Cardiac muscle cell (in vitro differentiated cells and primary cell): ENCODE results near the genes DCAF11, RIPK3 and NFATC4.

DNA sequence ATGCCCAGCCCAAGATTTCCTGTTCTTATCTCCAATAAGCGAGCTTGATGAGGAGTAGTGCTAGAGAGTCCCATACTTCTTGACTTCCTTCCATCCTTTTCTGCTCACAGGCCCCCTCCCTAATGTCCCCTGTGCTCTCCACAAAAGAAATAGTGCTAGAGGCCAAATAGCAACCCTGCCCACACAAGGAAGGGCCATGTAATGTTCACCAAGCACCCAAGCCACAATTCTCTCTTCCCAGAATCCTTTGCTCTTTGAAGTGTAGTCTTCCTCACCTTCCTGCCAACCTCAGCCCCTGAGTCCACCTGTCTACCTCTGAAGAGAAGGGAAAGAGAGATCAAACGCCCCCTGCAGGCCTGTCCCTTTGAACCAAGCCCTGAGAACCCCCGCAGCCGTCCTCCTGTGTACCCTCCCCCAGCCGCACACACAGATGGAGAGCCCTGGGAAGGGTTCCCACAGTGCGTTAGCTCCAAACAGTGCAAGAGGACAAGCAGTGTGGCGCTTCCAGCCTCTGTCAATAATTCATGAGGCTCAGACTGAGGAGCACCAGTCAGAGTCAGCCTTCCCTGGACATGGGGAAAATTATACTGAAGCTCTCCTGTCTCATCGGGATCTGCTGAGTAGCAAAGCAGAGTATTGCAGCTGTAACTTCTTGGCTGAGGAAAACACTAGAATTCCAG is 1.9 kb upstream of the DHRS4 start:
- RAMPAGE, long total RNA, result no peak
- RRBS, result no CpG with 5 or more reads among the region's 8 CpGs

GRCh38 chr14:23954836-23955429 is 1.4 kb downstream of the DHRS4 start:
- RAMPAGE, long total RNA, result no peak
- RRBS, result no CpG with 5 or more reads among the region's 22 CpGs

DNA sequence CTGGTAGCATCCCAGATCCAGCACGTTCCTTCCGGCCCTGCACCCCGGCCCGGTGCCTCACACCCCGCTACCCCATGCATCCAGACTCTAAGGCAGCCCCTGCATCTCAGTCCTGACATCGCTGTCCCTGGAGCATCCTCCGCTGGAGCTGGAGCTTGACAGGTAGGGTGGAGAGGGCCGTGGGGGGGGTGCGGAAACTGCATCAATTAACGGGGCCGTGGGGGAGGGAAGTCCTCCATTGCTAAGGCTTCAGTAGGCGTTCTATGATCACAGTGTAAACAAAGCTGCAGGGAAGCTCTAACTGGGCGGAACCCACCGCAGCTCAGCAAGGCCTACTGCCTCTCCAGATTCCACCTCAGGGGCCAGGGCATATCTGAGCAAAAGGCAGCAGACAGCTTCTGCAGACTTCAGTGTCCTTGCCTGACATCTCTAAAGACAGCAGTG is 18.6 kb downstream of the DHRS4L2 start:
- RAMPAGE, long total RNA, result no peak
- RRBS, result no CpG with 5 or more reads among the region's 14 CpGs

DNA sequence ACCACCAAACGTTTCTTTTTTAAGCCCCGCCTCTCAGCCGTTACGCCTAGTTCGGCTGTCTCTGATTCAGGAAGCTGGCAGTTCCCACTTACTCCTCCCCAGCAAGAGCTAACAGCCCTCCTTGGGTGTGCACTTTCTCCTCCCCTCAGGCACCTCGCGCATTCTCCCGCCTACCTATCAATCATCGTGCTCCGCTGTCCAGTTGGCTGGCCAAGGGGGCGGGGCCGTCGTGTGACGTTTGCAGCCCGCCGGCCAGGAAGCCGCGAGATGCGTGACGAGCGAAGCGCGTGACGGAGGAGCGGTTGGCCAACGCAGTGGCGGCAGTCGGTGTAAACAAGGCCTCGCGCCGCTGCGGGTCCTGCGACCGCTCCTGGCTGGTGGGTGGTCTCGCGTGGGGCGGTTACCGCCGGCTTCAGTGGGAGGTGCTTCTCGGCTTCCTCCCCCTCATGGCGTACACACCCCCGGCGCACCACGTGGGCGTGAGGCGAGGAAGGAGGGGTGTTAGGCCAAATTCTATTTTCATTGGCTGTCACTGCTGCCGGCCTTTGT is at the start of gene DCAF11:
DCAF11 (plus strand) TSS at position 230 of the 549 bp plus-strand sequence.
- RAMPAGE, long total RNA, result start-site peak on the plus strand centred at position 259 of the sequence, 59 bp wide, 130 and 286 reads in 2 replicates; start-site peak on the minus strand centred at position 429 of the sequence, 116 bp wide, 85 and 59 reads in 2 replicates
- RRBS, result 2% methylated on average over 9 of the region's 47 CpGs

DNA sequence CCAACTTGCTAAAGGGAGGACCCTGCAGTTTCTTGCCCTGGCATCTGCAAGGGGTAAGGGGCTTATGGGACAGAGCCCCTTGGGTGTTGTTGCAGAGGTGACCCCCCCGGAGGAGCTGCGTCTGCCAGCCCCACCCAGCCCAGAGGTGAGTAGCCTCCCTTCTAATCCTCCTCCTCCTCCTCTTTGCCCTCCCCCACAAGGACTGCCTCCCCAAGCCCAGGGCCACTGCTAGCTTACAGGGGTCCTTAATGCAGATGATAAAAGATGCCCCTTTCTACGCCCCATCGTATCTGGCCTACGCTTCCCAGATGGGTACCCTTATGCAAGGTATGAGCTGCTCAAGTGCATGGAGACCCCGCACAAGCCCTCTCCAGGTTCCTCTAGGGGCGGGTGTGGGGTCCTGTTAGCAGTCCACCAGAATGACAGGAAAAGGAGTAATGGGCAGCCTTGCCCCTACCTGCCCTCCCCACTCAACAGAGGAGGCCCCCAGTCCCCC is 5.8 kb downstream of the REC8 start:
- RAMPAGE, long total RNA, result no peak
- RRBS, result no CpG with 5 or more reads among the region's 7 CpGs

DNA sequence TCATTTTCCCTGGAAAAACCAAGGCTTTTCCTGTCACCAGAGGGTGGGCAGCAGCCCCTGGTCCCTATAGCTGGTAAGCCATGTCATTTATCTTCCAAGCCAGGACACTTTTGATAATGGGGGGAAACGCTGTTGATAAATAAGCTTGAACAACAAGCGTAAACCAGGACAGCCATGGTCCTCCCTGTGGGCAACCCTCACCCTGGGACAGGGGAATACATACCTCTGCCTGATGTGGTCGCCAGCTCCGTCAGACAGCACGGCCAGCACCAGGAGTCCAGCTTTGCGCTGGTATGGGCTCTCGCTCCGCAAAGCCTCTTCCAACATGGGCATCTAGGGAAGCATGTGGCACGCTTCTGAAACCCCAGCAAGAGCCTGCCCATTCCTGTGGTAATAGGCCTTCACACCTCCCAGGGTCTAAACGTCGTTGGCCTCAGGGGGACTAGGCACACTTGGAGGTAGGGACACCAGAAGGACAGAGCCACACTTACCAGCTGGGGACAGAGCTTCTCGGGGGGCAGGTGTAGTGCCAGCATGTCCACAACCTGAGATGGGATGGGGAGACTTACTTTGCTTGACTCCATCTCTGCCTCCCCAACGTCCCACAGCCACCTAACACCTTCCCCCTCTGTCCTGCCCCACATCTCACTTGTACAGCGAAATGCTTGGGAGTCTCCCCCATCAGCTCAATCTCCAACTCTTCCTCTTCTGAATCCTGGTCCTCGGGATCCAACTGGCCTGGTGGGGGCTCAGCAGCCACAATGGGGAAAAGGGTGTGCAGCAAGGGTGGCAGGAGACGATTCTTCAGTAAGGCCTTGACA is 2.8 kb downstream of the IPO4 start:
- RAMPAGE, long total RNA, result no peak
- RRBS, result no CpG with 5 or more reads among the region's 16 CpGs

DNA sequence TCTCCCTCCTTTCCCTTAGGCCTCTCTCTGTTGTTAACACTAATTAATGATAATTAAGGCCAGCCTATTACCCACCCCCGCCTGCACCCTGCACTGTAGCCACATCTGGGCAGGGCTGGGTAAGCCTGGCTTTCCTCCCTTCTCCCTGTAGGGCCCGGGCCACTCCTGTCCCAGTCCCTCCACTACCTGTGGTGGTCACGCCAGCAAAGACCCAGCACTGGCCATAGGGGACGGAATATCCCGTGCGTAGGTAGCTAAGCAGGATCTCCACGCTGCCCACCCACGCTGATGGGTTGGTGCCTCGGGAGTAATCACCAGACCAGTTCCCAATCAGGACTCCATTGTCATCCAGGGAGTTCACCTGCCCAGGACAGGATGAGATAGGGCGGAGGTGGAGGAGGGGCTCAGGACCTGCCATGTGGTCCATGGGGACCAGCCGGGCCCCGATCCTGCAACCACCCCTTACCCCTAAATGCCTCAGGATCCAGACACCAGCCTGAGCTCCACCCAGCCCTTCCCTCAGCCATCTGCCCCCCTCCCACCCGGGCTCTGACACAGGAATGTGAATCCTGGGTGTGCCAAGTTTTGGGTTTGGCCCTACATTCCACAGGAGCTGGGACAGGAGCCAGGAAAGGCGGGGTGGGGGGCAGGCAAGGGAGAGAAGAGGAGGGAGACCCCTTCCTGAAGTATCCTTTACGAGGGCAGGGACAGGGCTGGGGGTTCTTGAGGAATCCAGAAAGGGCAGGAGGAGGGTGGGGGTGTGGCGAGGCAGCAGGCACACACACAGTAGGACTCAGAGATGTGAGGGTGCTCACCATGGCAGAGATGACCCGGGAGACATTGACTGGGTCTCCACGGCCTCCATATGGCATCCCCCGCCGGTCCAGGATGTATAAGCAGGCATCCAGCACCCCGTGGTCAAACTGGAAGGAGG is 3.8 kb downstream of the TGM1 start:
- RAMPAGE, long total RNA, result no peak
- RRBS, result 44% methylated on average over 4 of the region's 21 CpGs

- RAMPAGE, long total RNA, result no peak
- RRBS, result no CpG with 5 or more reads among the region's 13 CpGs
These were observed 2.6 kb downstream of the RABGGTA start for GRCh38 chr14:24268547-24269351.

DNA sequence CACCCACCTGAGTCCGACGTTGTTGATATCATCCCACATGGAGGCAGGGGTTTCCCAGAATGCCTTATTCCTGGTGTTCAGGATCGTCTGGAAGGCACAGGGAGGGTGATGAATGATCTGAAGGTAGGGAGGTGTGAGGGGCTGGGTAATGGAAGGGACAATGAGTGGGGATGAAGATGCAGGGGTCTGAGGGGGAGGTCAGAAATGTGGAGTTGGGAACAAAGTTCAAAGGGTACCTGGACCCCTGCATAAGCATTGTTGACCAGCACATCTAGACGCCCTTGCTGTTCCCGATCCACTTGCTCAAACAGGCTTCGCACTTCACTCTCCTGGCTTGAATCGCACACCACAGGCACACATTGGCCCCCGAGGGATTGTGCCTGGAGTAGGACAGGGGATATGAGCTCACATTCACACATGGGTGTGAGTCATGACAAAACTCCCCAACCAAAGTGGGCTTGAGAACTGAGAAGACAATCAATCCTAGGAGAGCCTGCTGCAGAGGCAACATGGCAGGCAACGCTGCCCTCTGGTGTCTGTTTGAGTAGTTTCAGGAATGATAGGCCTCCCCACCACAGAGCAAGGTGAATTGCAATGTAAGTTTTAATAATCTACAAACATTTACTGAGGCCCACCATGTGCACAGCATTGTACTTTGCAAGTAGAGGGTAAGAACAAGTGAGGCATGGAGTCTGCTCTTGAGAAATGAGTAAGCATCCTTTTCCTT is 2.9 kb downstream of the DHRS1 start:
- RAMPAGE, long total RNA, result no peak
- RRBS, result no CpG with 5 or more reads among the region's 9 CpGs

- RAMPAGE, long total RNA, result no peak
- RRBS, result 10% methylated on average over 18 of the region's 51 CpGs
These were observed 4.6 kb downstream of the LTB4R start for GRCh38 chr14:24315778-24316459.

- RAMPAGE, long total RNA, result no peak
- RRBS, result 8% methylated on average over 27 of the region's 62 CpGs
These were observed at the start of gene RIPK3 for GRCh38 chr14:24339085-24340179. Gene RIPK3, minus strand, starts transcription at chr14:24339991.

- RAMPAGE, long total RNA, result no peak
- RRBS, result 7% methylated on average over 1 of the region's 5 CpGs
These were observed 836 bp upstream of the NFATC4 start for GRCh38 chr14:24367272-24367424.

GRCh38 chr14:24367755-24368313 is at the start of gene NFATC4:
Gene NFATC4, plus strand, starts transcription at chr14:24368184.
- RAMPAGE, long total RNA, result no peak
- RRBS, result 23% methylated on average over 1 of the region's 16 CpGs

DNA sequence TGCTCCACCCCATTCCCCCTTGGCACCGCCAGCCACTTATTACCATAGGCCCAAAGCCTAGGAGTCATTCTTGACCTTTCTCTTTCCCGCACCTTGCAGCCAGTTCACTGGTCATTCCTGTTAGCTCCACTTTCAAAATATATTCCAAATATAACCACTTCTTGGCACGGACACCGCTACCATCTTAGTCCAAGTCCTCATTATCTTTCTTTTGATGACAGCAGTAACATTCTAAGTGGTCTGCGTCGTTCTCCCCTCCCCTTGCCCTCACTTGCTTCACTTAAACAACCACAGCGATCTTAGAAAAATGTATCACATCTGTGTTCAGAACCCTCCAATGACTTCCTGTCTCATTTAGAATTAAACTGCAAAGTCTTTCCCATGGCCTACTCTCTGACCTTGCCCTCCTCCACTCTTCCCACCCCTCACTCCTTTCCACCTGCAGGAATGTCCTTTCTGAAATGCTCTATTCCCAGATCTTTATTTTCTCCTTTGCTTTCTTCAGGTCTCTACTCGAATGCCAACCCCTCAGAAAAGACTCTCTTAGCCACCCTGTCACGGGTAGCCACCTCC is 45.7 kb upstream of the GZMB start:
- RAMPAGE, long total RNA, result no peak
- RRBS, result no CpG with 5 or more reads among the region's 9 CpGs

- RAMPAGE, long total RNA, result no peak
- RRBS, result no CpG with 5 or more reads among the region's 5 CpGs
These were observed 182.3 kb upstream of the GZMB start for GRCh38 chr14:24816047-24816911.

GRCh38 chr14:24974220-24974480 is 75.8 kb downstream of the STXBP6 start:
- RAMPAGE, long total RNA, result no peak
- RRBS, result no CpG with 5 or more reads among the region's 5 CpGs

DNA sequence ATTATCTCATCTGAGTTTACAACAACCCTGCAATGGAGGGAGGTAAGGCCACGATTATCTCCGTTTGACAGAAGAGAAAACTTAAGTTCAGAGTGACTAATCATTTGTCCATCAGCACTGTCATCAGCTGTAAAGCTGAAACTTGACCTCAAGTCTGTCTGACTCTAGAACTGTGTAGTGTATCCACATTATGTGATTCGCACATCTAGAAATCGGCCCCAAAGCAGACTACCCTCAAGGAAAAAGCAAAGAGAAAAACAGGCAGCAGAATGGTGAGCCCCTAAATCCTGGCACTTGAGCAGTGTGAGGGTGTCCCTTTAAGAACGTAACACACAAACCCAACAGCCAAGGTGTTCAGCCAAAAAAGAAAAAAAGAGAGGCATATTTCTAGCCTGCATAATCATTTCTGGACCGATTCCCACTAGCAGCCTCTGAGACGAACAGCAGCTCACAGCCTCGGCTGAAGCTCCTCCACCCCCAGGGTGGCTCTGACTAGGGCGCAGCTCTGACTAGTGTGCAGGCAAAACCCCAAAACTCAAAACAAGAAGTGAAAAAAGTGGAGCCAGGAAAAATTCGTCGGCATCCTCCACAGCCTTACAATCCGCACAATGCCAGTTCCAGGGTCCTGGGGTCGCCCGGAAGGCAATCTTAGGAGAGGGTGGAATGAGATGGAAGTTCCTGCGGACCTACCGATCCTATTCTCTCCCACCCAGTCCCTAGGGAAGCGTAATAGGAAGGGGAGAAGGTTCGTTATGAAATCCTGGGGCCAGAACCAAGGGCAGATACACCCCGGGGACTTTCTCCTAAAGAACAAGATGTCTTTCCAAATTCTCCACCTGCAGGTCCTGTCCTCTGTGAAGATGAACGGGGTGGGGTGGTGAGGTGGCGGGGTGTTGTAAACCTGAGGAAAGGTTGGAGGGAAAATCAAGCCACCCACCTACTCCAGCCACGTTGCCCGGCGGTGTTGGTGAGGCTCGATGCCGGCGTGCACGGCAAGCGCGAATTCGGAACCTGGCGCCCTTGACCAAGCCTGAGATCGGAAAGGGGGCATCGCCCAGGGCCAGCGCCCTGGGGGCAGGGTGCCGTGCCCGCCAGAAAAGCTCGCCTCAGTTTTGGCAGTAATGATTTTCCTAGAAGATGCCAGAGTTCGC is 1.3 kb downstream of the STXBP6 start:
- RAMPAGE, long total RNA, result no peak
- RRBS, result no CpG with 5 or more reads among the region's 39 CpGs

DNA sequence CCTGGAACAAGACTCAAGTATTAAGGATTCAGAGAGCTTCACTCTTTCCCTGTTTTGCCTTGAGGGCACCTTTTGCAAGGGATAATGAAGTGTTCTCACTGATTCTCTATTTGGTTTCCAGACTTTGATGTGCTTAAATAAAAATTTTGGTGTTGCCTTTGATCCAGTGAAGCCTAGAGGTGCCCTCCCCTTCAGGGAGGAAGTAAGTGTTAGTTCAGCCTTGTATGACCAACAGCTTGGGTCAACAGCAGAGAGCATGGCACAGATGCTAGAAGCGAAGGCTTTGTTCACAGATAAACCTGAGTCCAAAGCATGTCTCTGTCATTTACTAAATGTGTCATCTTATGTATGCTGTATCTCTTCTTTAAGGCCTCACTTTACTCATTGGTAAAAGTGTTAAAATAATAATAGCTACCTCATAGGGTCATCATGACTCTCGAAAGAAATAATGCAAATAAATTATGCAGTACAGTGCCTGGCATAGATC is 52.9 kb upstream of the STXBP6 start:
- RAMPAGE, long total RNA, result no peak
- RRBS, result no CpG with 5 or more reads among the region's 2 CpGs

DNA sequence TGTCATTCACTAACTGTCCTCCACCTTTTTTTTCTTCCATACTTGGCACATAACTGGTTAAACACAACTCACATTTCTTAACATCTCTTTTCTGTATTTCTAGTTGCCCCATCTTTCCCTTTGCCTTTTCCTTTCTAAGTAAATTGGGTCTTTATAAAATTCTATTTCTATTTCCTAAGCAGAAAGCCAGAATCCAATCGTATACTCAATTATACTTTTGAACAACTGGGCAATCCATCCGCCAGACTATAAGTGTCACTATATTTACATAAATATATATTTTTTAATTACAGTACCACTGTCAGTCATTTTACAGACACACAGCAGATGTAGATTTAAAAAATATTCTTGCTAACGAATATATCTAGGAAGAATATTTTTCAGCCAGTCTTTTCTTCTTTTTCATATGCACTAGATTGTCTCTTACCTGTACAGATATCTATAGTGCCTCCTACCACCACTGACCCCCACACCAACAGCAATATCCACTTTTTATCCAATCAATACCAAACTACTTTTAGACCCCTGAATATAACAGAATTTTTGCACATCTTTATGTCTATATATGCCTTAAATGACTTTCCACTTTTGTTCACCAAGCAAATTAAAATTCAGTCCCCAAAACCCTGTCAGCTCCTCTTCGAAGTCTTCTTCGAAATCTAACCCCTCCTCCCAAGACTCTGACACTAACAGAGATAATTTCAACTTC is 13.6 kb downstream of the NOVA1 start:
- RAMPAGE, long total RNA, result no peak
- RRBS, result no CpG with 5 or more reads among the region's 5 CpGs

GRCh38 chr14:26678671-26679518 is 81.1 kb upstream of the NOVA1 start:
- RAMPAGE, long total RNA, result no peak
- RRBS, result no CpG with 5 or more reads among the region's 33 CpGs